ENCODE measurements around the genes ZBTB4, TNFSF12, WRAP53 and CYB5D1.

DNA sequence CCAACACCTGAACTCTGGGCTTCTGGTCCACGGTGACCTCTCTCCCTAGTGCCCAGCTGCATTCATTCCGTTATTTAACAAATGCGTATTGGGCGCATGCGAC, 1.1 kb upstream of the KCTD11 start:
- PRO-cap, result no peak

- PRO-cap, result no peak
Measured at GRCh38 chr17:7392861-7393569, 1.3 kb downstream of the PLSCR3 start.

DNA sequence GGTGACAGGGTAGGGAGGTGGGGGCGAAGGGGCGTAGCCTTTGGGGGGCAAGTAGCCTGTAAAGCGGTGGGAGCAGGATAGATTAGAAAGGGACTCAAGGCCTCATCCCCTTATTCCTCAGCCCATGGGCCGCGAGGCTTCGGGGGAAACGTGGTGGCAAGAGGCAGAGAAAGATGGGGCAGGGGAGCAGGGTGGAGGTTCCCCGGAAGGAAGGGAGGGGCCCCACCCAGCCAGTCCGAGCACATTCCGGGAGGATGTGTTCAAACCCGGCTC, 608 bp downstream of the PLSCR3 start:
- PRO-cap, result no peak

DNA sequence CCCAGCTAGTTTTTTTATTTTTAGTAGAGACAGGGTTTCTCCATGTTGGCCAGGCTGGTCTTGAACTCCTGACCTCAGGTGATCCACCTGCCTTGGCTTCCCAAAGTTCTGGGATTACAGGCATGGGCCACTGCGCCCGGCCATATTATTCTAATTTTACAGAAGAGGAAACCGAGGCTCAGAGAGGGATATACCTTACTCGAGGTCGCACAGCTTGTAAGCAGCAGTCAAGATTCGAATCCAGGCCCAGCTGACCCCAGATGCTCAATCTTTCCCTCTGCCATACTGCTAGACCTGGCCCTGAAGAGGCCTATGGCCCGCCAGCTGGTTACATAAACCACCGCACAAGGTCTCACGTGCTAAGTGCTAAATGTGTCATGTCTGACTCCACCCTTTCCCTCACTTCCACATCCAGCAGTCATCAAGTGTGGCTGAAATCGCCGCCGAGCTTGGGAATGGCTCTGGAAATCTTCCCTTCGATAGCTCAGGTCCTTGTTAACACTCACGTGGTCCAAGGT, 3.8 kb downstream of the ZBTB4 start:
- PRO-cap, result no peak

- PRO-cap, result no peak
Measured at GRCh38 chr17:7478590-7478874, 899 bp downstream of the ZBTB4 start.

GRCh38 chr17:7478875-7479912, at the start of gene ZBTB4:
Gene ZBTB4 (minus strand): TSS chr17:7479631.
- PRO-cap, result bidirectional peak, plus-strand start at chr17:7479335, minus-strand start at chr17:7479007; bidirectional peak, plus-strand start at chr17:7479709, minus-strand start at chr17:7479581

GRCh38 chr17:7496395-7497175, 15.3 kb downstream of the SLC35G6 start:
- PRO-cap, result no peak

- PRO-cap, result no peak
Measured at GRCh38 chr17:7497176-7497790, 16.0 kb downstream of the SLC35G6 start.

GRCh38 chr17:7498880-7499648, 17.8 kb downstream of the SLC35G6 start:
- PRO-cap, result no peak

DNA sequence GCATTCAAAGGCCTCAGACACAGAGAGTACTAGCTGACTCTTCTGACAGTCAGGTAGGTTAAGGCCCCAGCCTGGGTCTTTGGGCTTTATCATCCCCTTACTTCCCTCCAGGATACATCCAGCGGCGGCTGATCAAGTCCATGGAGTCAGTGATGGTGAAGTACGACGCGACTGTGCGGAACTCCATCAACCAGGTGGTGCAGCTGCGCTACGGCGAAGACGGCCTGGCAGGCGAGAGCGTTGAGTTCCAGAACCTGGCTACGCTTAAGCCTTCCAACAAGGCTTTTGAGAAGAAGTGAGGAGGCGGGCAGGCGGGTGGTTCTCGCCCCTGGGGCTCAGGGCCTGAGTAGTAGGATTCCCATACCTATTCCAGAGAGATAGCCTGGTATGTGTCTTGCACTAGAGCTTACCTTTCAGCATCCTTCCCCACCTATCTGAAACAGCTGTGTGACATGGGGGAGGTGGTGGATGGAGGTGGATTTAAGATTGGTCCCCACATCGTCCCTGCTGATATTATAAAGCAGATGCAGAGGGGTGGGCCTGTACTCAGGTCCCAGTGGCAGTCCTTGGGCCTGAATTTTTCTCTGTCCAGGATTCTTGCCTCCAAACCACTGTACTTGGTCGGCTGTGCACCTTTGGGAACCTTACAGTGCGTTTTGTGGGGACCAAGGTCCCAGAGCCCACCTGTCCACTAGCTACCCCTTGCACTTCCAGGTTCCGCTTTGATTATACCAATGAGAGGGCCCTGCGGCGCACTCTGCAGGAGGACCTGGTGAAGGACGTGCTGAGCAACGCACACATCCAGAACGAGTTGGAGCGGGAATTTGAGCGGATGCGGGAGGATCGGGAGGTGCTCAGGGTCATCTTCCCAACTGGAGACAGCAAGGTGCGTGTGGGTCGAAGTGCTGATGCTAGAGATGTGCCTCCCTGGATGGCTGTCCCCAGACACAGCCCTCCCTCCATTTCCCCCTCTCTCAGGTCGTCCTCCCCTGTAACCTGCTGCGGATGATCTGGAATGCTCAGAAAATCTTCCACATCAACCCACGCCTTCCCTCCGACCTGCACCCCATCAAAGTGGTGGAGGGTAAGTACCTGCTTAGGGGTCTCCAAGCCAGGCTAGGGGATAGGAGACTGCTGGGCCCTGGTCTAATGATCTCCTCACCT, 21.5 kb downstream of the SLC35G6 start:
- PRO-cap, result no peak

DNA sequence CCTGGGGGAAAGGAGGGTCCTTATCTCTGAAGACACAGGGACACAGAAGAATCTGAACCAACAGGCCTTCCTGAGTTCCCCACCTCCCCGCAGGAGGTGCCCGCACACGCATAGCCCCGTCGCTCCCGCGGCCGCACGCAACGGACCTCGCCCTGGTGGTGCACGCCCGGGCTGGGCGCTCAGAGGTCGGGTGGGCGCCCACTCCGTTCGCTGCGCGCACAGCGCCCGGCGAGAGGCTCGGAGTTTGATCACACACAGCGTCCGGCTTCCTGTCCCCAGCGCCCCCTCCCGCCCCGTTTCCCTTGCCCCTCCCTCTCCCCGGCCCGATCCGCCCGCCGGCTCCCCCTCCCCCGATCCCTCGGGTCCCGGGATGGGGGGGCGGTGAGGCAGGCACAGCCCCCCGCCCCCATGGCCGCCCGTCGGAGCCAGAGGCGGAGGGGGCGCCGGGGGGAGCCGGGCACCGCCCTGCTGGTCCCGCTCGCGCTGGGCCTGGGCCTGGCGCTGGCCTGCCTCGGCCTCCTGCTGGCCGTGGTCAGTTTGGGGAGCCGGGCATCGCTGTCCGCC, at the start of gene TNFSF12:
Gene TNFSF12 (plus strand): TSS at position 313 of the 564 bp plus-strand sequence.
- PRO-cap, result bidirectional peak, plus-strand start at position 163 of the sequence, minus-strand start at position 164 of the sequence; bidirectional peak, plus-strand start at position 353 of the sequence, minus-strand start at position 263 of the sequence

GRCh38 chr17:7578482-7579034, 880 bp upstream of the CD68 start:
- PRO-cap, result no peak

- PRO-cap, result no peak
Measured at GRCh38 chr17:7588526-7589275, 1.2 kb downstream of the SOX15 start.

DNA sequence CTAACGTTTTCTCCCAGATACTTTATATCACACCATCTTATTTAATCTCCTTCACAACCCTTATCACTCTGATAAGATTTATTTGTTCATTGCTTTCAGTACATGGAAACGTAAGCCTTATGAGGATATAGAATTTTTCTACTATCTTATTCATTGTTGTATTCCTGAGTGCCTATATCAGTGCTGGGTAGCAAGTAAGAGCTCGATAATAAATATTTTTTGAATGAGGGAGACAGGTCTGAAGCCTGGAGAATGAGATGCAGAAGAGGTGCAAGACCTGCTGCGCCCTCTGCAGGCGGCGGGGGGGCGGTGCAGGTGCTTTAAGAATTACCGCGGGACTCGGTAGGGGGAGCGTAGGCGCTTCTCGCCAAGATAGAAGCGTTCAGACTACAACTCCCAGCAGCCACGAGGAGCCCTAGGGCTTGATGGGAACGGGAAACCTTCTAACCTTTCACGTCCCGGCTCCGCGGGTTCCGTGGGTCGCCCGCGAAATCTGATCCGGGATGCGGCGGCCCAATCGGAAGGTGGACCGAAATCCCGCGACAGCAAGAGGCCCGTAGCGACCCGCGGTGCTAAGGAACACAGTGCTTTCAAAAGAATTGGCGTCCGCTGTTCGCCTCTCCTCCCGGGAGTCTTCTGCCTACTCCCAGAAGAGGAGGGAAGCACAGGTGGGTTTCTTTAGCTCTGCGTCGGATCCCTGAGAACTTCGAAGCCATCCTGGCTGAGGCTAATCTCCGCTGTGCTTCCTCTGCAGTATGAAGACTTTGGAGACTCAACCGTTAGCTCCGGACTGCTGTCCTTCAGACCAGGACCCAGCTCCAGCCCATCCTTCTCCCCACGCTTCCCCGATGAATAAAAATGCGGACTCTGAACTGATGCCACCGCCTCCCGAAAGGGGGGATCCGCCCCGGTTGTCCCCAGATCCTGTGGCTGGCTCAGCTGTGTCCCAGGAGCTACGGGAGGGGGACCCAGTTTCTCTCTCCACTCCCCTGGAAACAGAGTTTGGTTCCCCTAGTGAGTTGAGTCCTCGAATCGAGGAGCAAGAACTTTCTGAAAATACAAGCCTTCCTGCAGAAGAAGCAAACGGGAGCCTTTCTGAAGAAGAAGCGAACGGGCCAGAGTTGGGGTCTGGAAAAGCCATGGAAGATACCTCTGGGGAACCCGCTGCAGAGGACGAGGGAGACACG, at the start of gene WRAP53:
Gene WRAP53 (plus strand): TSS at position 584 of the 1,187 bp plus-strand sequence.
- PRO-cap, result bidirectional peak, plus-strand start at position 584 of the sequence, minus-strand start at position 291 of the sequence

- PRO-cap, result unidirectional peak, minus-strand start at chr17:7834985
Measured at GRCh38 chr17:7834841-7835281, 844 bp downstream of the KDM6B start.

GRCh38 chr17:7839673-7840421, 5.8 kb downstream of the KDM6B start:
- PRO-cap, result no peak

GRCh38 chr17:7840422-7840763, 6.4 kb downstream of the KDM6B start:
- PRO-cap, result no peak

DNA sequence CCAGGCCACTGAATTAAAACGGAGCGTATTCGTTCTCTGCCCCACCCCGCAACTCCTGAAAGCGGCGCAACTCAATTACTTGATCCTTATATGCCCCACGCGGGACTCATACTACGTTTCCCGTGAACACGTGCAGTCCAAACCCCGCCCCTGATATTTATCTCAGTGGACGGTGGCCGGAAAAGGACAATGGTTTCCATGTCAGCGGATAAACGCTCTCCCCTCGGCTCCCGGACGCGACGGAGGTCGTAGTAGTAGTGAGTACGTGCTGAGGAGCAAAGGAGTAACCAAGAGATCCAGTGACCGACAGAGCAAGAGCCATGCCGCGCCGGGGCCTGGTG, at the start of gene CYB5D1:
Gene CYB5D1 (plus strand): TSS at position 189 of the 341 bp plus-strand sequence.
- PRO-cap, result bidirectional peak, plus-strand start at position 189 of the sequence, minus-strand start at position 57 of the sequence

- PRO-cap, result unidirectional peak, plus-strand start at chr17:7883856; unidirectional peak, plus-strand start at chr17:7884050
Measured at GRCh38 chr17:7883648-7884283, 4.8 kb upstream of the CHD3 start.

DNA sequence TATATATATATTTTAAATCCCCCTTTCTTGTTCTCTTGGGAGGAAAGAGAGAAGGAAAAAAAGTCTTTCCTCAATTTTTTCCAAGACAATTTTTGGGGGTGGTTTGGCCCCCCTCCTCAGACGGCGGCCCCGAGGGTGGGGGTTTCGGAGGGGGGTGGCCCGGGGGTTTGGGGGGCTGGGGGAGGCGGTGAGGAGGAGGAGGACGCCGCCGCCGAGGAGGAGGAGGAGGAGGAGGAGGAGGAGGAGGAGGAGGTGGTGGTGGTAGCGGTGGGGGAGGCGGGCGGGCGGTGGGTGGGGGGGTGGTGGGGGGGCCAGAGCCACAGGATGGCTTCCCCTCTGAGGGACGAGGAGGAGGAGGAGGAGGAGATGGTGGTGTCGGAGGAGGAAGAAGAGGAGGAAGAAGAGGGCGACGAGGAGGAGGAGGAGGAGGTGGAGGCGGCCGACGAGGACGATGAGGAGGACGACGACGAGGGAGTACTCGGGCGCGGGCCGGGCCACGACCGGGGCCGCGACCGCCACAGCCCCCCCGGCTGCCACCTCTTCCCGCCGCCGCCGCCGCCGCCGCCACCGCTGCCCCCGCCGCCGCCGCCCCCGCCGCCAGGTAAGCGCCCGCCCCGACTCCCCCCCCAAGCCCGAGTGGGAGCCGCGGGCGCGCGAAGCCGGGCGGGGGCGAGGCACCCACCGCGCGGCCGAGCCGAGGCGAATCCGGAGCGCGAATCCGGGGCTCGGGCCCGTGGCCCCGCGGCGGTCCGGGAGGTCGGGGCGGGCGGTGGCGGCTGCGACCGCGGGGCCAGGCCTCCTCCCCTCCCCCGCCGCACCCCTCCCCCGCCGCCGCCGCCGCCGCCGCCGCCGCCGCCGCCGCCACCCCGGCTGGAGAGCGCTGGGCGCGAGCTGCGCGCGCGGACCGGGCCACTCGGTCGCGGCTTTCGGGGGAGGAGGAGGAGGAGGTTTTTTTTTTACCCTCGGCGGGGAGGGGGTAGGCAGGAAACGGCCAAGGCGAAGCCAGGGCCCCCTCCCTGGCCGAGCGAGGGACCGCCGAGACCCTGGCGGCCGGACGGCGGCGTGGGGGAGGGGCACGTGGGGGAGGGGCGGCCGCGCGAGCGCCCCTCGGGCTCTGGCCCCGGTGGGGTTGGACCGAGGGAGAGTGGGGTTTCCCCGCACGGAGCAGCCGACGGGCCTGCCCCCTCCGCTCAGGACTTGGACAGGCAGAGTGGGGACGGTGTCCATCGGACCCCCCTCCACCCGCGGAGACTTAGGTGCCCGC, 3.7 kb upstream of the CHD3 start:
- PRO-cap, result bidirectional peak, plus-strand start at position 445 of the sequence, minus-strand start at position 468 of the sequence; bidirectional peak, plus-strand start at position 873 of the sequence, minus-strand start at position 811 of the sequence

Data from colonic mucosa (tissue), 1 donor.